Body of pancreas (tissue), 2 donors: Measurements from ENCODE around the gene ADCY3.

GRCh38 chr2:21423292-21423660 is 299.5 kb downstream of the TDRD15 start:
- PRO-cap = no peak
- RAMPAGE, long total RNA, 2 experiments = no peak in any of the 2 experiments

DNA sequence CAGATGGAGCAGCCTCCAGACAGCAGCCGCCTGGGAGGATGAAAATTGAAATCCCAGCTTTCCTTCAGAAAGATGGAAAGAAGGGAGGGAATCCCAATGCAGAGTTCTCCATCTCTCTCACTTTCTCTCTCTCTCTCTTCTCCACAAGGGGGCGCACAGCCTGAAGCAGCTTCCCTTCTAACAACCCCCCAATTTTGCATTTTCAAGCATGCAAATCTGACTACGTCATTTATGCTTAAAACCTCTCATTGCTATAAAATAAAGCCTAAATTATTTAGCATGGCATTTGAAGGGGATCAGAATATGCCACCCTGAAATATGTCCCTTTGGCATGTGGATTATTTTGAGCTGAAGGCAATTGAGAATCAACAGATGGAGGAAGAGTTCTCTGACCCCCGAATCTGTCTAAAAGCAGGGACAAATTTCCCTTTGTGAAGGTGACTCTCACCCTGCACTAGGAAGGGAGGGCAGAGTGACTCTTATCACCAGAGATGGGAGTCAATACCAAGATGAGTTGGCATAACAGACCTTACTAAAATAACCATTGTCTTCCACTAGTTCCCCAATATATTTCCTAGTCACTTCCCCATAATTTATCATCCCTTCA is 185.5 kb upstream of the KLHL29 start:
- PRO-cap = no peak
- RAMPAGE, long total RNA, 2 experiments = no peak in any of the 2 experiments

GRCh38 chr2:23351495-23351881 is 33.5 kb upstream of the KLHL29 start:
- PRO-cap = no peak
- RAMPAGE, long total RNA, 2 experiments = no peak in any of the 2 experiments

GRCh38 chr2:23458171-23458794 is 73.3 kb downstream of the KLHL29 start:
- PRO-cap = no peak
- RAMPAGE, long total RNA, 2 experiments = no peak in any of the 2 experiments

DNA sequence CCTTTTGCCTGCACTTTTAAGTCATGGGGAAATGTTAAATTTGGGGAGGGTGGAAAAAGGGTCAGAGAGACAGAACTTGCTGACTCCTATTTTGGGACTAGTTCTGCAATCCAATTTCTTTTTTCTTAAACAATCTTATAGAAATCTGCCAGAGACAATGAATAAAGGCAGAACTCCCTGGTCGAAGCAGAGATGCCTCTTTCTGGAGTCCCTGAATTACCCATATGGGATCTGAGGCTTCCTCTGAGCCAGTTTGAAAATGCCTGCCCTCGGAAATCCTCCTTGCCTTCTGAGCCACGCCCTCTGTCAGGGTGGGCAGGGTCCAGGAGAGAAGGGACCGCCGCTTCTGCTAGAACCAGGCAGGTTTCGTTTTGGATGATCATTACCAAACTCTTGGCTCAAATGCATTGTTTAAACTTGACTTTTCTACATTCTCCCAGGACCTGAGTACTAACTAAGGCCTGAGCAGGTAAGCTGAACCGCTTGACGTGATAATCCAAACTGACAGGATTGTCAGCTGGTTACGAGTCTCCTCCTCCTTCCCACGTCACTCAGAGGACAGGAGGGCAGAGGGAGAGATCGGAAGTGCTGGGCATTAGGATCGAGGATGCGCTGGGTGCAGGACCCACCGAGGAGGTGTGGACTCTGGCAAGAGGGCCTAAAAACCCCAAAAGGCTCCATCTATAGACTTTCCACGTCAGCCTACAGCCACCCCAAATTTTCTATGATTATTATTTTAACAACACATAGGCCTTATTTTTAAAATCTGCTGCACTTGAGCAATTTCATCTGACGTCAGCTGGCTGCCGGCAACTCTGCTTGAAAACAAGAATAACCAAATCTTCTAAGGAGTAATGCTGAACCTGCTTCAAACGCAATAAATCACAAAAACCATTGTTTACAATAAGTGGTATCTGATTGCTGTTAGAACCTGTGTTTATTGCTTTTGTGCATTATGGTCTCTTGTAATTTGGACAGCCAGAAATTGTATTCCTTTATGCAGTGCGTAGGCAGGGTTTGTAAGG is 128.5 kb downstream of the KLHL29 start:
- PRO-cap = no peak
- RAMPAGE, long total RNA, 2 experiments = no peak in any of the 2 experiments

DNA sequence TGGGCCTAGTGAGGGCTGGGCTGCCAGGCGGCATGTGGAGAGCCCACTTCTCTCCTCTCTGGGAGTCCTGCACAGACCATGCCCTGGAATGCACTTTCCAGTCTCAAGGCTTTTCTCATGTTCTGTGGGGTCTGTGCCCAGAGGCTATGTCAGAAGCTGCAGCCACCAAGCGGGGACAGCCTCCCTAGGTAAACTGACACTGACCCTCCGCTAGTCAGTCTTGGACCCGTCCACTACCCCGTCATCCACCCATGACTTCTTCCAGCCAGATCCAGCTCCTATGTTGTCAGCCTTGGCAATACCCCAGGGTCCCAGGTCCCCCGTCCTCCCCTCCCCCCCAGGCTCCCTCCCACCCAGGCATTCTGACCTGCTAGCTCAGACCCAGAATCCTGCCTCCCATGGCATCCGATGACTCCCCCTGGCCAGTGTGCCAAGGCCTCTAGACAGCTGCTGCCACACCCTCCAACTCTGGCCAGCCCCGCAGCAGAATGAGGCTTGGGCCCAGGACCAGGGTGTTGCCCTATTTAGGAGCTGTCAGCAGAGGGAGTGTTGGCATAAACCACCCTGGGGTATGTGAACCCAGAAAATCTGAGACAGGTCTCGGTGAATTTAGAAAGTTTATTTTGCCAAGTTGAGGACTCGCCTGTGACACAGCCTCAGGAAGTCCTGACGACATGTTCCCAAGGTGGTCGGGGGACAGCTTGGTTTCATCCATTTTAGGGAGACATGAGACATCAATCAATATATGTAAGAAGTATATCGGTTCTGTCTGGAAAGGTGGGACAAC is 134.2 kb downstream of the KLHL29 start:
- PRO-cap = no peak
- RAMPAGE, long total RNA, 2 experiments = no peak in any of the 2 experiments

DNA sequence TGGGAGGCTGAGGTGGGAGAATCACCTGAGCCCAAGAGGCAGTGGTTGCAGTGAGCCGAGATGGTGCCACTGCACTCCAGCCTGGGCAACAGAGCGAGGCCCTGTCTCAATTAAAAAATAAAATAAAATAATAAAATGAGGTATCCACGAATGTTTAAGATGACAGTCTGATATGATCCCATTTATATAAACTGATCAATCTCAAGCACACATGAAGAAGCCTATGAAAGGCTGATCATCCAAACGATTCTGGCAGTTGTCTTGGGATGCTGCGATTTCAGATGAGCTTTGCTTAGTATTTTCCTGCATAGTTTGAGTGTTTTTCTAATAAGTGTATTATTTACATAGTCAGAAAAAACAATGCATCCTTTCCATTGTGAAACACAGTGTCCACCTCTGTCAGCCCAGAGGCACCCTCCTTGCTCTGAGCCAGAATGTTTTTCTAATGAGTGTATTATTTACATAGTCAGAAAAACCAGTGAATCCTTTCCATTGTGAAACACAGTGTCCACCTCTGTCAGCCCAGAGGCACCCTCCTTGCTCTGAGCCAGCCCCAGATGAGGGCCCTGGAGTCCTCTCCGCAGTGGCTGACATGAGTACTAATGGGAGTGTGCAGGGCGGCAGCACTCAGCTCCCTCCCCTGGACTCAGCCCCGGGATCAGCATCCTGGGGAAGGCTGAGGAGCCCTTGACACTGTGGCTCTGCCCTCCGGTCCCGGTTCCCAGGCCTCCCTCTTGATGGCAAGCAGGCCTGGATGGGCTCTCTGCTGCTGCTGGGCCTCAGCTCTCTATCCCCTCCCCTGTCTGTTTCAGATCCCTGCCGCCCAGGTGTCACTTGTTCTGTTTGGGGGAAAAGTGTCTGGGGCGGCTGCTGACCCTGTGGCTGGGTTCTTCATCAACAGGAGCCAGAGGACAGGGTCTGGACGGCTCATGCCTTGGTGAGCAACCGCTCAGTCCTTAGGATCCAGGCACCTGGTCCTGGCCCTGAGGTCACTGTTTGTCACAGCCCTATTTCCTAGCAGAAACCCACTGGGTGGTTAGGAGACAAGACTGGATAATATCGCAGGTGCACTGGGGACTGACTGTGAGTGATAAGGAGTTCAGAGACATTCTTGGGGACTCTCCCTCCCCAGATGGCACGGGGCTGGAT is 5.8 kb downstream of the MFSD2B start:
- PRO-cap = no peak
- RAMPAGE, long total RNA, 2 experiments = no peak in any of the 2 experiments

- PRO-cap = no peak
- RAMPAGE, long total RNA, 2 experiments = start-site peak on the minus strand in 1 of 2 experiments, at chr2:24258830-24259120 at its widest, 19 reads per replicate
Measured at GRCh38 chr2:24258426-24259109, 83.7 kb downstream of the FAM228A start.

- PRO-cap = no peak
- RAMPAGE, long total RNA, 2 experiments = start-site peak on the minus strand in 1 of 2 experiments, at chr2:24268965-24269656 at its widest, 17 reads per replicate
Measured at GRCh38 chr2:24268941-24269755, 91.2 kb downstream of the ITSN2 start.

- PRO-cap = no peak
- RAMPAGE, long total RNA, 2 experiments = start-site peak on the minus strand in 1 of 2 experiments, at chr2:24283180-24283214 at its widest, 5 reads per replicate
Measured at GRCh38 chr2:24282842-24283373, 77.4 kb downstream of the ITSN2 start.

DNA sequence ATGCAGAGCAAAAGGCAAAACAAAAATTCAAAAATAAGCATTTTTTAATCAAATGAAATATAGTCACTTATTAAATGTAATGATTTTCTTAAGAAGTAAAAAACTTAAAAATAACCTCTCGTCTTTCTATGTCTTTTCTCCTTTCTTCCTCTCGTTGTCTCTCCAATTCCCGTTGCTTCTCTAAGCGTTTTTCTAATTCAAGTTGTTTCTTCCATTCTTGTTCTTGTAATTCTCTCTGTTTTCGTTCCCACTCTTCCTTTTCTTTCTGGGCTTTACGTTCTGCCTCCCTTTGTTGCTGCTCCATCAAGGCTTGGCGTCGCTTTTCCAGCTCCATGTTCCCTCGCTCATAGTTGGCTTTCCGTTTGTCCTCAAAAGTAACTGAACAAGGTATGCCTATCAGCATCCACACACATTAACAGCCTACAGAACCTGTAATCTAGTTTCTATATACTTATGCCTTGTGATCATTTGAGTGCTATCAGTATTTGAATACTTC is 60.5 kb downstream of the ITSN2 start:
- PRO-cap = no peak
- RAMPAGE, long total RNA, 2 experiments = start-site peak on the minus strand in 1 of 2 experiments, centred at position 288 of the sequence, 36 reads per replicate

GRCh38 chr2:24543801-24544501 is 52.9 kb downstream of the NCOA1 start:
- PRO-cap = no peak
- RAMPAGE, long total RNA, 2 experiments = no peak in any of the 2 experiments

- PRO-cap = no peak
- RAMPAGE, long total RNA, 2 experiments = no peak in any of the 2 experiments
Measured at GRCh38 chr2:24598155-24598632, 107.1 kb downstream of the NCOA1 start.

GRCh38 chr2:24625875-24626444 is 134.9 kb downstream of the NCOA1 start:
- PRO-cap = no peak
- RAMPAGE, long total RNA, 2 experiments = start-site peak on the plus strand in 1 of 2 experiments, at chr2:24626097-24626384 at its widest, 6 reads per replicate

GRCh38 chr2:24658571-24659039 is 134.6 kb downstream of the PTRHD1 start:
- PRO-cap = no peak
- RAMPAGE, long total RNA, 2 experiments = no peak in any of the 2 experiments

- PRO-cap = no peak
- RAMPAGE, long total RNA, 2 experiments = no peak in any of the 2 experiments
Measured at GRCh38 chr2:24832674-24833495, 39.7 kb downstream of the CENPO start.

- PRO-cap = bidirectional peak, plus-strand start at chr2:24920330, minus-strand start at chr2:24920172
- RAMPAGE, long total RNA, 2 experiments = no peak in any of the 2 experiments
Measured at GRCh38 chr2:24919528-24920411, at the start of gene ADCY3. Gene ADCY3, minus strand, starts transcription at chr2:24920237.

GRCh38 chr2:25077947-25078900 is 36.3 kb downstream of the EFR3B start:
- PRO-cap = no peak
- RAMPAGE, long total RNA, 2 experiments = no peak in any of the 2 experiments

GRCh38 chr2:25230397-25231357 is 62.3 kb upstream of the POMC start:
- PRO-cap = no peak
- RAMPAGE, long total RNA, 2 experiments = no peak in any of the 2 experiments

DNA sequence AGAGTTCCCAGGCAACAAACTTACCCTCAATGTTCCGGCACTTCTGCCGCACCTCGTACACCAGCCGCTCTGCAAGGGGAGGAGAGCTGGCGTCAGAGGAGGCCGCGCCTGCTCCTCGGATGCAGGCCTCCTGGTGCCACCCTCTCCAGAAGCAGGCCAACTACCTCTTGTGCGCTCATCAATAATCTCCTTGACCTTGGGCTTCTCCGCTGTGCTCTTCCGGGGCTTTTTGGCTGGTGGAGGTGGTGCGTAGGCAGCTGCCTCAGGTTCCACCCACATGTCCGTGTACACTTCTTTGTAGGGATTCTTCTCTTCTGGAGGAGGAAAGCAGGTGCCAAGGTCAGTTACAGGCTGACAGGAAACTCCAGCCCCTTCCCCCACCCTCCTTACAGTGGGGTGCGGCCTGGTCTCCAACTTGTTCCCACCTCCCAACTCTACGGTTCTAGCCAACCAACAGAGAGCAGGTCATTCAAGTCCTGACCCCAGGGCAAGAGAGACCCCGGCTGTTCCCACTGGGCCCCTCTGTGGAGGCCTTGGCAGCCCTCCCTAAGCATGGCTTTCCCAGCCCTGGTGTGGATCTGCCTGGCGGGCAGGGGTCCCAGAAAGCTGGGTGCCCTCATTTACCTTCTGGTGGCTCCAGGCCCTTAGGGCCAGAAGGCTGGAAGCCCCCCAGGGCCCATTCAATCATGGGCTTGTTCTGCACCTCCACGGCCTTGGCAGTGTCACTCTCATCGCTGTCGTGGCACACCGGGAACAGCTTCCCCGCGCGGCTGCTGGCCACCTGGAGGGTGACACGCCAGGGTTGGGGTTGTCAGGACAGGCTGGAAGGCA is 77.8 kb upstream of the POMC start:
- PRO-cap = no peak
- RAMPAGE, long total RNA, 2 experiments = start-site peak on the minus strand in 1 of 2 experiments, centred at position 712 of the sequence, 14 reads per replicate